Subcutaneous adipose tissue (tissue), 3 donors: Measurements from ENCODE around the gene MGAT5B.

DNA sequence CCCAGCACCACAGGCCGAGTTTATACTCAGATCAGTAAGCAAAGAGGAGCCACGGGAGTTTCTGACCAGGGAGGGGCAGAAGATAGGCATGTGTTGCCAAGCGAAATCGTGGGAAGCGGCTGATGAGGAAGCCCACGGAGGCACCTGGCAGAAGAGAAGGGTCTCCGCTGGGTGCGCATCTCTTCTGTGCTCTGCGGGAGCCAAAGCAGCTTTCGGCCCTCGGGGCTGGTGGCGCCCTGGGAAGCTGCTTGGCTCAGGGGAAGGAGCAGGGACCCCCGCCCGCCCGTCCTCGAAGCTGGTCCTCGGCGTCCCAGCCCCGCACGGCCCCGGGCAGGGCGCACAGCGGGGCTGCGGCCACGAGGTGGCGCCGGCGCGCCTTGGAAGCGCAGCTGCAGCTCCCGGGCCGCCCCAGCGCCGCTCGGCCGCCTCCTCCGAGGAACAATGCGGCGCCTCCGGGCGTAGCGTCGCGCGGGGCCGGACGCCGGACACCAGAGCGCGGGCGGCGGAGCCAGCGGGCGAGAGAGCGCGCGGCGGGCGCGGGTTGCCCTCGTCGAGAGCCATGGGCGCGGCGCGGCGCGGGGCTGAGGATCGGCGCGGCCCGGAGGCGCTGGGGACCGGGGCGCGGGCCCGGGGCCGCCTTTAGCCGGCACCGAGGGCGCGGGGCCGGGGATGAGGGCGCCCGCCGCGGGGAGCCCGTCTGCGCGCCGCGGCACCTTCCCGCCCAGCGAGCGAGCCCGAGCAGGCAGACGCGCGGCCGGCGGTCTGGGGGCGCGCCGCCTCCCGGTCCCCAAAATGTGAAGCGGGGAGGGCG, at the start of gene MGAT5B:
MGAT5B (plus strand) TSS at position 417 of the 811 bp plus-strand sequence.
- PRO-cap, result no peak
- RAMPAGE, long total RNA, 3 experiments, result no peak in any of the 3 experiments

DNA sequence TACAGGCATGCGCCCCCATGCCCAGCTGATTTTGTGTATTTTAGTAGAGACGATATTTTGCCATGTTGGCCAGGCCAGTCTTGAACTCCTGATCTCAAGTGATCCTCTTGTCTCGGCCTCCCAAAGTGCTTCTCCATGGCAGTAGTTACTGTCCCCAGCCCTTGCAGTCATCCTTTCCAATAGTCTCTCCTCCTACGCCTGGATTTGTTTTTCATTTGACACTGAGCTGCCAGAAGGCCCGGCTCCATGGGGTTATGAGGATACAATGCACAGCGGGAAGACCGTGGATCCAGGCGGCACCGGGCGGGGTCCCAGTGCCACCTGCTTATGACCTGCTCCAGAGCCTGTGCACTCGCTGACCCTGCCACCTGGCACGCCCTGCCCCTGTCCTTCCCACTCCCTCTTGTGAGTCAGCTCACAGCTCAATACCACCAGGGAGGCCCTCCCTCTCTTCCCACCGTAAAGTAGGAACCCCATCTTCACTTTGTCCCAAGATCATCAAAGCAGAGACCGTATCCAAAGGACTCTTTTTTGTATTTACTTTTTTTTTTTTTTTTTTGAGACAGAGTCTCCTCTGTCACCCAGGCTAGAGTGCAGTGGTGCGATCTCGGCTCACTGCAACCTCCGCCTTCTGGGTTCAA, 37.1 kb upstream of the SEC14L1 start:
- PRO-cap, result no peak
- RAMPAGE, long total RNA, 3 experiments, result no peak in any of the 3 experiments

- PRO-cap, result bidirectional peak, plus-strand start at chr17:77118720, minus-strand start at chr17:77118659
- RAMPAGE, long total RNA, 3 experiments, result no peak in any of the 3 experiments
These were observed 22.3 kb upstream of the SEC14L1 start for GRCh38 chr17:77118214-77119094.

DNA sequence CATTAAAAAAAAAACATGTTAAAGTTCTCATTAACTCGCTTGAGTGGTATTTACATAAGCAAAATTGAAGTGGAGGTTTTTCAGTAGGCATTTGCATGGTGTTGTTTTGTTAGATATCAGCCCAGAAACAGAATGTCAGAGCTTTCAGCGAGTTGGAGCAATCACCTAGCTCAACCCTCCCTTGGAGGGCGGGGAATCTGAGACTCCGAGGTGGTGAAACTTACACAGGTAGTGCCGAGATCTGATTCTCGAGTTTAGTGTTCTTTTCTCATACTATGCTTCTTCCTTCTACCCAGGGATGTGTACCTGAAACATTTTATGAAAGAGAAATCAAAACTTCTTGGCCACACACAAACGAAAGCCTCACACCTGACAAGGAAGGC, 6.6 kb downstream of the SEC14L1 start:
- PRO-cap, result no peak
- RAMPAGE, long total RNA, 3 experiments, result no peak in any of the 3 experiments

- PRO-cap, result no peak
- RAMPAGE, long total RNA, 3 experiments, result no peak in any of the 3 experiments
These were observed 41.7 kb downstream of the SEC14L1 start for GRCh38 chr17:77182436-77182938.

- PRO-cap, result no peak
- RAMPAGE, long total RNA, 3 experiments, result no peak in any of the 3 experiments
These were observed 47.3 kb downstream of the SEC14L1 start for GRCh38 chr17:77188111-77188504.

DNA sequence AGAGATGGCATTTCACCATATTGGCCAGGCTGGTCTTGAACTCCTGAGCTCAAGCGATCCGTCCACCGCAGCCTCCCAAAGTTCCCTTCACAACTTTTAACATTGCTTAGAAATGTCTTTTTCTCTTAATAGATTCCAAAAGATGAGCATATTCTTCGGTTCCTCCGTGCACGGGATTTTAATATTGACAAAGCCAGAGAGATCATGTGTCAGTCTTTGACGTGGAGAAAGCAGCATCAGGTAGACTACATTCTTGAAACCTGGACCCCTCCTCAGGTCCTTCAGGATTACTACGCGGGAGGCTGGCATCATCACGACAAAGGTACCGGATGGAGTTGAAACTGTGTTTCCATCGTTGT, 59.6 kb downstream of the SEC14L1 start:
- PRO-cap, result no peak
- RAMPAGE, long total RNA, 3 experiments, result no peak in any of the 3 experiments

GRCh38 chr17:77280307-77280836, 927 bp upstream of the SEPTIN9 start:
- PRO-cap, result no peak
- RAMPAGE, long total RNA, 3 experiments, result no peak in any of the 3 experiments

DNA sequence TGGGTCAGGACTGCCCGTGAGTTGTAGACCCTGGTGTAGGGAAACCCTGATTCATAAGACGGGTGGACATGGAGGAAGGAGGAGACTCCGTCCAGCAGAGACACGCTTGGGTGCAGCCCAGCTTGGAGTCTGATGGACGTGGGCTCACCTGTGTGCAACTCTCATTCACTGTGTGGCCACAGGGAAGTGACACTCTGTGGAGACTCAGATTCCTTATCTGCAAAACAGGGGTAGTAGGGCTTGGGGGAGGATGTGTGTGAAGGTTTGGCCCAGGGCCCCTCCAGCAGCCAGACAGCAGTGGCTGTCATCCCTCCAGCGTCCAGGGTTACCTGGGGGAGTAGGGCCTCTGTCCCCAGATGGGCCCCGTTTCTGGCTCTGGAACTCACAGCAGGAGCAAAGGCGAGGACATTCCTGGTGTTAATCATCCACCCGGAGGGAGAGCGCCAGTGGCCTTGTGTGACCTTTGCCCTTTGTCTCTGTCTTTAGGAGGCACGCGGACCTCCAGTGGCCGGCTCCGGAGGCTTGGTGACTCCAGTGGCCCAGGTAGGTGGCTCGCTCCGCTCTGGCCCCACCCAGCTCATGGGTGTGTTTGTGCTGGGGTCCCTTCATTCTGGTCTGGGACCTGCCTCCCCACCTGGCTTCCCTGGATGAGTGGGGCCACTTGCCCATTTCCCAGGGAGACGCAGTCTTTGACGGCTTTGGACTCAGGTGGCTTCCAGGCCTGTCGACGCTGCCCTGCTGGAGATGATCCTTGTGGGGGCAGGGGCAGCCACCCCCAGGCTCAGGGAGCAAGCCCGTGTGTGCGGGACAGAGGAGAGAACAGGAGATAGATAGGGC, 25.6 kb downstream of the SEPTIN9 start:
- PRO-cap, result no peak
- RAMPAGE, long total RNA, 3 experiments, result no peak in any of the 3 experiments

GRCh38 chr17:77408850-77409756, 127.8 kb downstream of the SEPTIN9 start:
- PRO-cap, result bidirectional peak, plus-strand start at chr17:77409652, minus-strand start at chr17:77409465
- RAMPAGE, long total RNA, 3 experiments, result no peak in any of the 3 experiments

GRCh38 chr17:77409757-77410292, 128.5 kb downstream of the SEPTIN9 start:
- PRO-cap, result no peak
- RAMPAGE, long total RNA, 3 experiments, result no peak in any of the 3 experiments

GRCh38 chr17:77420230-77420914, 139.1 kb downstream of the SEPTIN9 start:
- PRO-cap, result no peak
- RAMPAGE, long total RNA, 3 experiments, result no peak in any of the 3 experiments

GRCh38 chr17:77451202-77451657, 169.9 kb downstream of the SEPTIN9 start:
- PRO-cap, result bidirectional peak, plus-strand start at chr17:77451515, minus-strand start at chr17:77451466
- RAMPAGE, long total RNA, 3 experiments, result start-site peak on the plus strand in 2 of 3 experiments, at chr17:77451484-77451507 at its widest, 61 to 75 reads per replicate

GRCh38 chr17:77498381-77499596, 217.5 kb downstream of the SEPTIN9 start:
- PRO-cap, result no peak
- RAMPAGE, long total RNA, 3 experiments, result no peak in any of the 3 experiments

DNA sequence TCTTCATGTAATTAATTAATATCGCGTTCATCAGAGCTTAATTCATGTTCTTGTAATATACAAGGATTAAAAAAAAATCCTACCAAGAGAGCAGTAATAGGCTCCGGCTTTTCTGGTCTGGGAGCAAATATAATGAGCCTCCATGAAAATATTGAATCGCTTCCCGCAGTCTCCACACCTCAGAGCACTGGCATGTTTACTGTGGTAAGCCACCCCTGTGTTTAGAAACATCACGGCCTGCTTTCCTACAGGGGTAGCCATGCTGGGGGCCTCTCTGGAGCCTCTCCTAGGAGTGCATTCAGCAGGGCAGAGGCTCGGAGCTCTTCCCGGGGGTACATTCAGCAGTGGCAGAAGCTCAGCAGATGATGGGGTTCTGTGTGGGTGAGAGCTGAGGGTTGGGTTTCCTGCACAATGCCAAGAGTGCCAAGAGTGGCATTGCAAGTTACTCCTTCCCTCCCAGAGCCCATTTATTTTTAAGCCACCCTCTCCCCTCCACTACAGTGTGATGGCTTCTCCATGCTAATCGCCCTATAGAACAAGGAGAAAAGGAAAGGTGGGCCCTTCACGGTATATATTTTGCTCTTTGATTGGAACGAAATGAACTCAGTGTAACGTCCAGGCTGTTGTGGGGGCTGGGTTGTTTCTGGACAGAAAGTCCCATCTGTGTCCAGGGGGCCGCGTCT, 246.1 kb downstream of the SEPTIN9 start:
- PRO-cap, result no peak
- RAMPAGE, long total RNA, 3 experiments, result no peak in any of the 3 experiments

DNA sequence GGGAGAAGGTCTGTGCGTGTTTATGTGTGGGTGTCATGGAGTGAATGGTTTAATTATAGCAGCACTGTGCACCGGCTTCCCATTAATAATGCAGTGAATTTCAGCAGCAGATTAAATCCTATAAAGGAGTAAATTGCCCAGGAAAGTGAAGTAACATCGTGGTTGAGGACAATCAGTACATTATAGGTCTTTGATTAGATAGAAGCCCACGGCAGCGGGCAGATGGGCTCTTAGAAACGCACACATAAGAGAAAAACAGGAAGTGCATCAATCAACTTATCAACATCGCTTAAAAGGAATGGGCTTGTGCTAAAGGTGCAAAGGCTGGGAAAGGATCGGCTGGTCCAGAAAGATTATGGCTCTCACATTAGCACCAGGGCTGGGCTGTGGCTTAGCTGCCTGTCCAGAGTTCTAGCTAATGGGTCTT, 292.1 kb upstream of the TNRC6C start:
- PRO-cap, result no peak
- RAMPAGE, long total RNA, 3 experiments, result no peak in any of the 3 experiments

GRCh38 chr17:77831257-77831837, 127.2 kb upstream of the TNRC6C start:
- PRO-cap, result no peak
- RAMPAGE, long total RNA, 3 experiments, result no peak in any of the 3 experiments

DNA sequence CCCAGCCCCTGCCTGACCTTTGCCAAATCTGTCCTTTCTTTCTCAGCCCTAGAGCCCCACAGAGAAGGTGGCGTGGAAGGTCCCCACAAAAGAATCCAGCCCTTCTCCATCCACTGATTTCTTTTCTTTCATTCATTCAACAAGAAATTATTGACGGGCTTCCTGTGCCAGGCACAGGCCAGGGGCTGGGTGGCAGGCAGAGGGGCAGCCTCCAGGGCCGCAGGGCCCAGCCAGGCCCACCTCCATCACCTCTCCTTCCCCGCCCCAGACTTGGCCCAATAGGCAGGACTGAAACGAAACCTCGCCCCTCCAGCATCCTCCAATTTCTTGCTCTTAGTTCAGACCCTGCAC, 79.0 kb upstream of the TNRC6C start:
- PRO-cap, result no peak
- RAMPAGE, long total RNA, 3 experiments, result no peak in any of the 3 experiments

DNA sequence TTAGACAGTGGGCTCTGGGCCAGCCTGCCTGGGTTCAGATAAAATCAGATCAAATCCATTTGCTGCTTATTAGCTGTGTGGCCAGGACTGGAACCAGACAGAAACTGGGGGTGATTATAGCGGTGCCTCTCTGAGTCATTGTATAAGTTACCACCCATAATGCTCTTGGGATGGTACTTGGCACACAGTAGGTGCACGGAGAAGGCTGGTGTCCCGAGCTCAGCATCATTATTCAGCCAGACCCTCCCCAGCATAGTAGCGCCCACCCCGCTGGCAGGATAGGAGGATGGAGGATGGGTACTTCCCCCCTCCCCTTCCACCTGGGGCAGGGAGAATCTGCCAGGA, 77.7 kb upstream of the TNRC6C start:
- PRO-cap, result no peak
- RAMPAGE, long total RNA, 3 experiments, result no peak in any of the 3 experiments

DNA sequence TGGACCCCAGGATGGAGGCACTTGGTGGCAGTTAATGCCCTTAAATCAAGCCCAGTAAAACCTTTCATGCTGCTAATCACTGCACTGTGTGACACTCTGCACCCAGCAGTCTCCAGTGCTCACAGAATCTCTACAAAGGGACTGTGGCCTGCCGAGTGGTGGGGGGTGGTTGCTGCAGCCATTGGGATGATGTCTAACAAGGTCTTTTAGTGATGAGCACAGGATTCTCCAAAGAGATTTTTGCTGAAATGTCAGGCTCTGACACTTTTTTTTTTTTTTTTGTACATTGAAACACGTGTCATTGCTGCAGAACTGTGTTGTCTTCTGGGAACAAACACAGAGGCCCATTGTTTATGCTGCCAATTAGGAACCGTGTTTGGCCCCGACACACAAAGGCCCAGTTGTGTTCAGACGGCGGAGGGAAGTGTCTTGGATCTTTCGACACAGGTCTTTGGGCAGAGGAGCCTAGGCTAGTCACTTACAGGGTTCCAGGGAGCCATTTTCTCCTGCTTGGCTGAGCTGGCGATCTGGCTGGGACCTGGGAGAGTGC, 16.2 kb upstream of the TNRC6C start:
- PRO-cap, result no peak
- RAMPAGE, long total RNA, 3 experiments, result no peak in any of the 3 experiments